Choroid plexus epithelial cell (primary cell): ENCODE measurements around a stretch of chr17.

DNA sequence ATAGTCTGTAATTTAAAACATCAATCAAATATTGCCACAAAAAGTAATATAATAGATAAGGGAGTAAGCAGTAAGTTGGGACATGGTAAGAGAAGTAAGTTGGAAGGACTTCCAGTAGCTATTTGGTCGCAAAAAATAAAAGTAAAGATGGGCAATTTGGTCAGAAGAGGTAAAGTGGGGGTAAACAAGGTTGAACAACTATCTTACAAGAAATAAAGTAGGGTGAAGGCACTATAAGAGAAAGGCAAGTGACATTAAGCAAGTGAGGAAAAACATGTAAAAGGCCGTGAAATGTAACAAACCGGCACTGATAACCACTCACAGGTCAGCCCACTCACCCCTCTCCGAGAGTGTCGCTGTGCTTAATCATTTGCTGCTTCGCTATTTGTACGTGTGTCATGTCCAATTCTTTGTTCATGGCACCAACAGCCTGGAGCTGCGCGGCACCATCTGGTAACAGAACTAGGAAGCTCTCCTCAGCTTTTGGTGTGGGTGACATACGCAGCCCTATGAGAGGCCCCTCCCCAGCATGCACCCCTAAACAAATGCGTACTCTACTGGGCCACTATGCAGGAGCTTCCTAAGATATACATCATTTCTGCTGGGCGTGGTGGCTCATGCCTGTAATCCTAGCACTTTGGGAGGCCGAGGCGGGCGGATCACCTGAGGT lies 2.2 kb upstream of the PECAM1 start:
- RRBS: no CpG with 5 or more reads among the region's 15 CpGs

- RRBS: no CpG with 5 or more reads among the region's 10 CpGs
Observed at GRCh38 chr17:64504404-64505088, 1.5 kb downstream of the DDX5 start.

- RRBS: under 1% methylated on average over 25 of the region's 64 CpGs
Observed at GRCh38 chr17:64505089-64506042, 723 bp downstream of the DDX5 start.

GRCh38 chr17:64709476-64709868 lies 47.4 kb upstream of the SMURF2 start:
- RRBS: no CpG with 5 or more reads among the region's 4 CpGs

DNA sequence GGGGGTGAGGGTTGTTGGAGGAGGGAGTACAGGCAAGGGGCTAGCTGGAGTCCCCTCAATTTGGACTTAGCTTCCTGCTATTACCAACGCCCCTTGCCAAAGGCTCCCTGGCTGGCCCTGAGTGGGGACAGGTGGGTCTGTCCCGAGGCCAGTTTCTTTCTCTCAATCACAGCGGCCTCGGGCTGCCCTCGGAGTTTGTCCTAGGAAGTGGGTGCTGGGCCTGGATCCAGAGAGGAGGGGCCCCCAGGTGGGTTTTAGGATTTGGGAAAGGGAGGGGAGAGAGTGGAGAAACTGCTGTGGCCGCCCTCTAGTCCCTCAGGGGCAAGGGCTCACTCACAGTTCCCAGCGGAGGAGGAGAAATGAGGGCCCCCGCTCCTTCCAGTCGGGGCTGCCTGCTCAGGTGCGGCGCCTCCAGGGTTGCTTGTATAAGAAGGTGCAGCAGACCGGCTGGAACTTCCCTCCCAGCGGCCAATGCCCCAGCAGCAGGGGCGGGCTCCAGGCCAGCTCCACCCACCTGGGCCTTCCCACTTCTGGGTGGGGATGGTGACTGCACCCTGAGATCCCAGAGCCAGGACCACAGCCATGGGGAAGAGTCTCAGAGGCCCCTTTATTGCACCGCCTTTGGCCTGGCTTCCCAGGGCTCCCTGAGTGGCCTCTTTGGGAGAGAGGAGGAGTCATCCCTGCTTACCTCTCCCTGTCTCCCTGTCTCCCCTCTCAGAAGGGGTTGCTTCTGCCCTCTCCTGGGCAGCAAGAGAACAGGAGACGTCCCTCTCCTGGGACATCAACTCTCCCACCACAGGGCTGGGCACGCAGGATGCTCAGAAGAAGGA lies 111.9 kb upstream of the SMURF2 start:
- RRBS: no CpG with 5 or more reads among the region's 17 CpGs

DNA sequence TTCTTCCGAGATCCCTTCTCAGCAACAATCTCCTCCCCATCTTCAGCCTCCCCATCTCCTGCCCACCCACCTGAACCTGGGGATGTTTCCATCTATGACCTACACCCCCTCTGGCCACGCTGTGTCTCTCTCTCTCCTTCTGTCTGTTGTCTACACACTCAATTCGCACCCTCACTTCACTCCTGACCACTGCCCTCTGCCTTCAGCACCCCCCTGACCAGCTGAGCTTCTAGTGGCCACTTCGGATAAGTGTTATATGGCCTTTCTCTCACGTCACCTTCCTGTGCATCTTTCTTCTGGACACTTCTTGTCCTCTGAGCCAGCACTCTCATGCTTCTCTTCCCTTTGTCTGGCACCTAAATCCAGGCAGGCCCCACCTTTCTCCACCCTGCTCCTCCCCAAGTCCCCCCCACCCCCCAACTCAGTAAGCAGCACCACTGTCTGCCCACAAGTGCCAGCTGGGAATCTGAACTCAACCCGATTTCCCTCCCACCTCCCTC lies 113.2 kb upstream of the SMURF2 start:
- RRBS: no CpG with 5 or more reads among the region's 6 CpGs

- RRBS: no CpG with 5 or more reads among the region's 14 CpGs
Observed at GRCh38 chr17:64787070-64787929, 125.2 kb upstream of the SMURF2 start.

- RRBS: no CpG with 5 or more reads among the region's 7 CpGs
Observed at GRCh38 chr17:64836055-64836320, 83.3 kb downstream of the LRRC37A3 start.

DNA sequence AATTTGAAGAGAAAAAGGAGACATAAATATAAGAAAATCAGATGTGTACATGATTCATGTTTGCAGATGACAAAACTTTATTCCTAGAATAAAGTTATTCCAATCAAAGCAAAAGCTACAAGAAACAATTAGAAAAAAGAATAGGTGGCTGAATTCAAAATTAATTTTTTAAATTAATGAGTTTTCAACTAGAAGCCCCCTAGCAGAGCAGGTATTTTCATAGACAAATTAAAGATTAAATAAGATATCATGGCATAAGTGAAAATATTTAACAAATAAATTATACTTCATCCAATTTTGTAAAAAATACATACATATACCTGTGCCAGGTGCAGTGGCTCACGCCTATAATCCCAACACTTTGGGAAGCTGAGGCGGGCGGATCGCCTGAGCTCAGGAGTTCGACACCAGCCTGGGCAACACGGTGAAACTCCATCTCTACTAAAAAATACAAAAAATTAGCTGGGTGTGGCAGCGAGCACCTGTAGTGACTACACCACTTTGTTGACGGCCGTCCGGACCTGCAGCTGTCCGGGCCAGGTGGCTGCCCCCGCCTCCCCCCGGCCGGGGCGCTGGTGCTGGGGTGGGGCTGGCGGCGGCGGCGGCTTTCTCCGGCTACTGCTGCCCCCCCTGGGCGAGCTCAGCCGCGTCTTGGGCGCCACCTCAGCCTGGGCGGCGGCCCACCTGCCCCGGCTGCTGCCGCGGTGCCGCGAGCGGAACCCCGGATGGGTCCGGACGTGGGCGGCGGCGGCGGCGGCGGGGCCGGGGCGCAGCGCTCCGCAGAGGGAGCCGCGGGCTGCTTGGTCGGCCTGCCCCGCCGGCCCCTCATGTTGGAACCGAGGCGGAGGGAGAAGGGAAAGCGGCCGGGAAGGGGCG lies 610 bp downstream of the LRRC37A3 start:
- RRBS: 2% methylated on average over 8 of the region's 55 CpGs

DNA sequence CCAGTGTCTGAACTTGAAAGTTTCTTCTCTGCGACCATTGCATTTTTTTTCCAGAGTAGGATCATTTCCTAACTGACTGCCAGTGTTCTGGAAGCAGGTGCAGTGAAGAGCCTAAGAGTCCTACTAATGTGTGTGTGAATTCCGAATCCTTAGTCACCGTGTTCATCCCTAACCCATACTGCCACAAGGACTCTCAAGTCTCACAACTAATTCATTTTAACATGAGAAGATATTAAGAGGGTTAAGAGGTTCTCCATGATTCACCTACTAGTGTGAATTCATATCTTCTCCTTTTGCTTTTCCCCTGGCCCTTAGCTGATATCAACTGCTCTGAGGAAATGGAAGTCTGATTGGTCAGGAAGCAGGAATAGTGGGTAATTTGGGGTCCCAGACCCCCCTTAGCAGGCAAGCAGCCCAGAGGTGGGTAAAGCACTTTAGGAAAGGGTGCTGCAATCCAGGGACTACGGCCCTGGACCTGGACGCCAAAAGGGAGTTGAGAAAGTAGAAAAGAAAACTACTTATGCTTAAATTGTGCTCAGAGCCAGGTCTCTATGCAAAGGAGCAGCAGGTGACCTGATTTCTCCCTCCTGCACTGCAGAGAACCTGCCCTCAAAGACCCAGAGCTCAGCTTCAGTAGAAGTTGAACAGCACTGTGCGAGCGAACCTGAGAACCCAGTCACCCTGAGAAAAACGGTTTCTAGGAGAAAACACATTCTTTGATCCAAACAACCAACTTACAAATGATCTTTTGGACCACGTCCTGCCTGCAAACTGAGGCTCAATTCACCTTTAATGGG lies 65.3 kb upstream of the LRRC37A3 start:
- RRBS: no CpG with 5 or more reads among the region's 9 CpGs

GRCh38 chr17:65050019-65051087 lies 6.2 kb downstream of the GNA13 start:
- RRBS: no CpG with 5 or more reads among the region's 7 CpGs

DNA sequence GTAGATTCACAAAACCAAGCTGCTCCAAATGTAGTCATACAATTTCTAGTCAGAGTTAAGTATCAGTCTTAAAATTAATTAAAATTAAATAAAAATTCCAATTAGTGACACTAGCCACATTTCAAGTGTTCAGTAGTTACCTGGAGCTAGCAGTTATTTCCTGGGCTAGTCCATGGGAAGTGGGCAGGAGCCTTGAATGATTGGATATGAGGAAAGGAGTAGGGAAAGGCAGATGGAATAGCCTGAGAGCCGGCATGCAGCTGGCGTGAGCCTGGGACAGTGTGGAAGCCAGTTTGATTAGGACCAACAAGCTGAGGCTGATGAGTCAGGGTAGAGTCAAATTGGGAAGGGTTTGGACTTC lies 15.2 kb upstream of the GNA13 start:
- RRBS: no CpG with 5 or more reads among the region's 2 CpGs

GRCh38 chr17:65087701-65088008 lies 31.1 kb upstream of the GNA13 start:
- RRBS: no CpG with 5 or more reads among the region's 4 CpGs

DNA sequence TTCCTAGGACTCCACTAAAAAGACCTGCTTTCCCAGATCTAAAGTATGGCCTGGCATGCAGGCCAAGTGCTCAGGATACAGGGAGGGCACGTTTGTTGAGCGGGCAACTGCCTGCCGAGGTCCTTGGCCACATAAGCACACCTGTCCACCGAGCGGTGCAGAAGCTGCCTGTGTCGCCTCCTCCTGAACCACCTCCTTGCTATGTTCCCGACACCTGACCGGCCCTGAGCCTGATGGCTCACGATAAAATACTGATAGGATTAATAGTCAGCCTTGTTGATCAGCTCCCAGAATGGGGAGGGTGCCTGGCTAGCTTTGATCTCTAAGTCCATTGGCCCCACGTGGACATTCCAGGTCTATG lies 33.7 kb downstream of the AXIN2 start:
- RRBS: no CpG with 5 or more reads among the region's 10 CpGs

GRCh38 chr17:65557217-65557972 lies 4.1 kb downstream of the AXIN2 start:
- RRBS: 16% methylated on average over 3 of the region's 13 CpGs

DNA sequence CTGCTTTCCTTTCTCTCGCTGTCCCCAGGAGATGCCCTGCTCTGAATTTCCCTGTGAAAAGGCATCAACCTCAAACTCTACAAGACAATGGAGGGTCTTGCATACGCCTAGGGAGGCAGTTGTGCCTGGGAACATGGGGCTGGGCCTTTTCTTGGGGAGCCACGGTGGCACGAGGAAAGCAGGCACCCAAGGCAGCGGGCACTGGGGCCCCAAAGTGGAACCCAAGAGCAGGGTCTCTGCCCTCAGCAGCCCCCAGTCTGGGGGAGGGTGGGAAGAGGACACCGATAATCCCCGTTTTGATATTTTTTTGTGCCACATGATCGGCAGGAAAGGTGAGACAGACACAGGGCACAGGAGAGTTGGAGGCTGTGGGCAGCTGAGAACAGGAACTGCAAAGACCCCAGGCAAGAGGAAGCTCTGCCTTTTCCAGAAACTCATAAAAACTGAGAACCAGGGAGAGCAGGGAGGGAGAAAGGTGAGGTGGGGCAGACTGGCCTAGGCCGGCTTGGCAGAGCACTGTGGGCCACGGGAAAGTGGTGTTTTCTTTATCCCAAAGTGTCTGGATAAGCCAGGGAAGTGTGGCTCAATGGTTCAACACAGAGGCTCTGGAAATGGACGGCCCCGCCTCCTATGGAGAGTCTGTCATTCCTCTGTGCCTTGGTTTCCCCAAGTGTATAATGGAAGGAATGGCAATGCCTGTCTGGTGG lies 11.7 kb upstream of the AXIN2 start:
- RRBS: no CpG with 5 or more reads among the region's 12 CpGs

DNA sequence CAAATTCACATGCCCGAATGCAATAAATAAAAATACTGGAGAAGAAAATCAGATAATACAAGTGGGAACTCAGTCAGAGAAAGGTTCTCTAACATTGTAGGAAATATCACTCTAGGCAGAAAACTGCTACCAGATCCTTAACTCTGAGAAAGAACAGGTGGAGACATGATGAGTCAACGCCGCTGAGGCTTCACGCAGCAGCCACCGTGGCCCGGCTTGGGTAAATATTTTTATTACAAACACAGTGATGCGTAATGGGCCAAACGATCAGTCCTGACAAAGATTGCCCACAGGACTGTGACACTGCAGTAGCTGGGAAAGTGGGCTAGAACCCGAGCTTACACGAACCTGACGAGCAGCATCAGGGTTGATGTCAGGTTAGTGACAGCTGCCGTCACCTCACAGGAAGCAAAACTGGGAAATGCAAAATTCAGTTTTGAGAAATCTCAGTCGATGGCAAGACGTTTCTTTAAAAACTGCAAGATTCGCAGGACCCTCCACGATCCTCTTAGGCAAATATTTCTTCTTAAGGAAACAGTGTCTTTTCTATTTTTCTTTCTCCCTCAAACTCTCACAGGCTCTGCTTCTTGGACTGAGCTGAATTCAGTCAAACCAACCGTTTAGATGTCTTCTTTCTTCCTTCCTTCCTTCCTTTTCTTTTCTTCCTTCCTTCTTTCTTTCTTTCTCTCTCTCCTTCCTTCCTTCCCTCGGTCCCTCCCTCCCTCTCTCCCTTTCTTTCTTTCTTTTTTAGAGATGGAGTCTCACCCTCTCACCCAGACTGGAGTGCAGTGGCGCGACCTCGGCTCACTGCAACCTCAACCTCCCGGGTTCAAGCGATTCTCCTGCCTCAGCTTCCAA lies 67.0 kb upstream of the AXIN2 start:
- RRBS: no CpG with 5 or more reads among the region's 23 CpGs

DNA sequence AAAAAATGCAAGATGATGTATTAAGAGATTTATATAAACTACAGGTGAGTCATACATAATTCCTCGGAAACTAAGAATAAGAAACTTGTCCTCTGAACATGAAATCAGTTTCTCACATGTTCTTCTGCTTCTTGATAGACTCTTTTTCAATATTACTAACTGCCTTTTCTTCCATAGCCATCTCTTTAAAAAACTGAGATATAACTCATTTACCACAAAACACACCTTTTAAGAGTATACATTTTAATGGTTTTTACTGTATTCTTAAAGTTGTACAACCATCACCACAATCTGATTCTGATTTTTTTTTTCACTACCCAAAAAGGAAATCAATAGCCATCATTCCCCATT lies 238.5 kb upstream of the AXIN2 start:
- RRBS: no CpG with 5 or more reads among the region's 1 CpG

GRCh38 chr17:66329205-66329669 lies 26.8 kb downstream of the PRKCA start:
- RRBS: no CpG with 5 or more reads among the region's 4 CpGs

GRCh38 chr17:66397996-66398947 lies 95.9 kb downstream of the PRKCA start:
- RRBS: no CpG with 5 or more reads among the region's 12 CpGs